Melanocyte of skin (primary cell): ENCODE measurements around the gene SEPTIN9.

GRCh38 chr17:76681560-76682121 lies 29.1 kb downstream of the MXRA7 start:
- CAGE, long polyA plus RNA, 2 experiments: no peak in any of the 2 experiments

DNA sequence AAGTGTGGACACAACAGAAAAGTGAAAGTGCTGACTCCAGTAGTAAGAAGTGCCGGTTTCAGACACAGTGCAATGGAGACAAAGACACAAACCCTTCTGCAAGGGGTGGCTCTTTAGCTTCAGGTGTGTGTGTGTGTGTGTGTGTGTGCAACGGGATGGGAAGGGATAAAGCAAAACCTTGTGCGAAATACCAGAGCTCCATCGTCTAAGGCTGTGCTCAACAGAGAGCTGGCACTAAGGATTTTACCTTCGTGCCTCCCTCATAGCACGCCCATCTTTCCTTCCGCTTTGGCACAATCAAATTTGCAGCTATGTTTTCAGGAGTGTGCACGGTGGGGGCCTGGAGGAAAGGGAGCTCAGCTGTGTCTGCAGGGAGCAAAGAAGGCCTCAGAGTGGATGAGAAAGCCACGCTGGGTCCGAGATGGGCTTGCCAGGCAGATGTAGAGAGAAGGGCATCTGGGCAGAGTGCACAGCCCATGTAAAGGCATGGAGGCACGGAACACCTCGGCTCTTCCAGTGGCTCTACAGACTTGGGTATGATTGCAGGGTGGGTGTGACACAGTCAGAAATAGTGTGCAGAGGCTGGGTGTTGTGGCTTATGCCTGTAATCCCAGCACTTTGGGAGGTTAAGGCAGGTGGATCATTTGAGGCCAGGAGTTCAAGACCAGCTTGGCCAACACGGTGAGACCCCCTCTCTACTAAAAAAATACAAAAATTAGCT lies 15.4 kb downstream of the MXRA7 start:
- CAGE, long polyA plus RNA, 2 experiments: no peak in any of the 2 experiments

DNA sequence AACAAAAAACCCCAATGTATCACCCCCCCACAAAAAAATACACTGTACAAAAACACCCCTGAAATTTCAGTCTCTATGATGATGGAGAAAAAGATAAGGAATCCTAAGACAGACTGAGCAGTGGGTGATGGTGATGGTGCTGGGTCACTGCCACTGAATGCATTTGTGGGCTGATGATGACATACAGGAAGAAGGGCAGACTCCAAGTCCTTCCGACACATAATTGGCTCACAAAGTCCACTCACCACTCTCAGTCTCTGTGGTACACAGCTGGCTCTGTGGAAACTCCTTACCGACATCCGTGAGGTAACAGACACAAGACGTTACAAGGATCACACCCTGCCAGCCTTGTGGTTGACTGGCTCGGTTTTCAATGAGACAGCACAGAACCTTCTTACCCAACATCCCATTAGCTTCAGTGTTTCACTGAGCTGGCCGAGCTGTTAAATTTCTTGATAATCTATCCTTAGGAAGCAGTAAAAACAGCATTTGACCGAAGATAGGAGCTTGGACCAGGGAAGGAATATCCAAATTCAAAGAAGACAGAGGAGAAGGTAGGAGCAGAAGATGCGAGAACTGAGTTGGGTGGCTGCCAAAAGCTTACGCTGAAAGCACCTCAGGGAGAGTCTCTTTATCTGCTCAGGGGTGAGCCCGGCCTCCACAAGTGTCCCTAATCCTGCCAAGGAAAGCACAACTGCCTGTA lies 5.4 kb upstream of the MXRA7 start:
- CAGE, long polyA plus RNA, 2 experiments: no peak in any of the 2 experiments

GRCh38 chr17:76844606-76845480 lies 23.4 kb upstream of the MGAT5B start:
- CAGE, long polyA plus RNA, 2 experiments: no peak in any of the 2 experiments

- CAGE, long polyA plus RNA, 2 experiments: no peak in any of the 2 experiments
These were observed 129.1 kb downstream of the MGAT5B start for GRCh38 chr17:76997213-76997708.

GRCh38 chr17:77085939-77086454 lies 54.8 kb upstream of the SEC14L1 start:
- CAGE, long polyA plus RNA, 2 experiments: no peak in any of the 2 experiments

- CAGE, long polyA plus RNA, 2 experiments: no peak in any of the 2 experiments
These were observed 20.0 kb upstream of the SEC14L1 start for GRCh38 chr17:77120505-77121445.

GRCh38 chr17:77130802-77131353 lies 9.9 kb upstream of the SEC14L1 start:
- CAGE, long polyA plus RNA, 2 experiments: no peak in any of the 2 experiments

DNA sequence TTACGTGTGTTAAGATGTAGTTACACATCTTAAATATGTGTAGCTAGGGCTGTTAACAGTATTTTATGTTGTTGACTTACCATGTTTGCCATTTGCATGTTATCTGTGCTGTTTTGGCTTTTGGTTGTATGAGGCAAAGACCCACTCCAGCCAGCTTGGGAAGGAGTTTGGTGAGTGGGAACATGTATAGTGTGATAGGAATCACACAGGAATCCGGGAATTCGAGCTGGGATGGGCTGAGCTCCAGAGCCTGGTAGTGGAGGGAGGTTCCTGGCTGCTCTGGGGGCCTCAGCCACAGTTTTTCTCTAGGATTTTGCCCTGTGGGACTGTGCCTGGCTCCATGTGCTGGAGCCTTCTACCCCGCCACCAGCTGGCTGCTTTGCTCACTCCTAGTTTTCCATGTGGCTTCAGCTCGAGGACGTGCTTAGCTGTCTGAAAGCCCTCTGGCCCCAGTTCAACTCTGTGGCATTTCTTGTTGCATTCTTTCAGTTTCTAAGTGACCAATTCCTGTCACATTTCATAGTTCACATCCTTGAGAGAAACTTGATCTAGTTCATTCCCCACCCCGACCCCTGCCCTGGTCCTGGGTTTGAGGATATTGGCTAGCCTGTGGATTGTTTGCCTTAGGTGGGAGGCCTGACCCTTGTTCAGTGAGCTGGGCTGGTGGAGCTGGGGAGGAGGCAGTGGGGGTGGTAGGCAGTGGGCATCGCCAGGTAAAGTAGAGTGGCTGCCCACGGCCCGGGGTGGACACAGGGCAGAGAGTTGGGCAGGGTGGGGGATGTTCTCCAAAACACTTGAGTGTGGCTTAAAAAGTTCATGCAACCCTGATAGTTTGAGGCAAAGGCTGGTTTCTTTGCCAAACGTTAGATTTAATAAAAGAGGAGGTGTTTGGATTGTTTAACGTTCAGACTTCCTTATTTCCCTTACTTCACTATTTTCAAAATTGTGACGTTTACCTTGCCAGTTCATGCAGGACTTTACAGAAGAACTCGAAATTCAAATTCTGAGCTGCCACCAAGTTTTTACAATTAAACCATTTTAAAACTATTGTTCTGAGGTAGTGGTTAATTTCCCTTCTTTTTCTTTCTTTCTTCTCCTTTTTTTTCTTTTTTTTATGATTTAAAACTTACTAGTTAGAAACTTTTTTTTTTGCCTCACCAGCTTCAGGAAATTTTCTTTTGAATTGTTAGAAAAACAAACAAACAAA lies 5.1 kb downstream of the SEC14L1 start:
- CAGE, long polyA plus RNA, 2 experiments: no peak in any of the 2 experiments

GRCh38 chr17:77164500-77165037 lies 23.8 kb downstream of the SEC14L1 start:
- CAGE, long polyA plus RNA, 2 experiments: no peak in any of the 2 experiments

DNA sequence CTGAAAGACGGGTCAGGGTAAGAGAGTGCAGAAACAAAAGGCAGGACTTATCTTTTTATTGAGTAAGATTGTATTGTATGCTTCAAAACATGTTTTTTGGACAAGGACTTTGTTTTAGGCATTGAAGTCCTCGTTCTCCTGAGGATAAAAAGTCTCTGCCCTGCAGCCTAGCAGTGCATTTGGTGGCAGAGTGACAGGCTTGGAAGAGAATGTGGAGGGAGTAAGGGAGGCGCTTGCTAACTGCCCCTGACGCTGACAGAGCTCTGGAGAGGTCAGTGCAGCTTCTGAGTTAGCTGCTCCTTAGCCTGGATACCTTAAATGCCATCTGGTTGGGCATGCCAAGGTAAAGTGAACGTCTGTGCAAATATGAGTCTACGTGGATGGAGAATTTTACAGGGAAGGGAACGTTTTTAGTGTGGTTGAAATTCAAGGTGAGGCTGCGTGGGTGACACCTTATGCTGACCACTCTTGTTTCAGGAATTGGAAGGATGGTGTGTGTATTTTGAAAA lies 44.3 kb downstream of the SEC14L1 start:
- CAGE, long polyA plus RNA, 2 experiments: no peak in any of the 2 experiments

DNA sequence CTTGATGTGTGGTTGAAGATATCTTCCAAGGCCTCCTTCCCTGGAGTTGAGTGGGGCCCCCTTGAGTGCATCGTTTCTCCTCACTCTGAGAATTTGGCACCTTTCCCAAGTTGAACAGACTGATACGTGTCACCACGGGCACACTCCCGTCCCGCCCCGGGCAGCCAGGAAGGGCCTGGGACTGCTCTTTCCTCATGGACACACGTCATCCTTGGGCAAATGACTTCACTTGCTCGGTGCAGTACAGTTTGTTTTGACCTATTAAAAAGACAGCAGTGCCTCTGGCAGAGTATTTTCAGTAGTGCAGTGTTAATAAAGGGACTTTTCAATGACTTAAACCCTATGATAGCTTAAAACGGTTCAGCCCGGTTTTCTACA lies 59.9 kb downstream of the SEC14L1 start:
- CAGE, long polyA plus RNA, 2 experiments: no peak in any of the 2 experiments

DNA sequence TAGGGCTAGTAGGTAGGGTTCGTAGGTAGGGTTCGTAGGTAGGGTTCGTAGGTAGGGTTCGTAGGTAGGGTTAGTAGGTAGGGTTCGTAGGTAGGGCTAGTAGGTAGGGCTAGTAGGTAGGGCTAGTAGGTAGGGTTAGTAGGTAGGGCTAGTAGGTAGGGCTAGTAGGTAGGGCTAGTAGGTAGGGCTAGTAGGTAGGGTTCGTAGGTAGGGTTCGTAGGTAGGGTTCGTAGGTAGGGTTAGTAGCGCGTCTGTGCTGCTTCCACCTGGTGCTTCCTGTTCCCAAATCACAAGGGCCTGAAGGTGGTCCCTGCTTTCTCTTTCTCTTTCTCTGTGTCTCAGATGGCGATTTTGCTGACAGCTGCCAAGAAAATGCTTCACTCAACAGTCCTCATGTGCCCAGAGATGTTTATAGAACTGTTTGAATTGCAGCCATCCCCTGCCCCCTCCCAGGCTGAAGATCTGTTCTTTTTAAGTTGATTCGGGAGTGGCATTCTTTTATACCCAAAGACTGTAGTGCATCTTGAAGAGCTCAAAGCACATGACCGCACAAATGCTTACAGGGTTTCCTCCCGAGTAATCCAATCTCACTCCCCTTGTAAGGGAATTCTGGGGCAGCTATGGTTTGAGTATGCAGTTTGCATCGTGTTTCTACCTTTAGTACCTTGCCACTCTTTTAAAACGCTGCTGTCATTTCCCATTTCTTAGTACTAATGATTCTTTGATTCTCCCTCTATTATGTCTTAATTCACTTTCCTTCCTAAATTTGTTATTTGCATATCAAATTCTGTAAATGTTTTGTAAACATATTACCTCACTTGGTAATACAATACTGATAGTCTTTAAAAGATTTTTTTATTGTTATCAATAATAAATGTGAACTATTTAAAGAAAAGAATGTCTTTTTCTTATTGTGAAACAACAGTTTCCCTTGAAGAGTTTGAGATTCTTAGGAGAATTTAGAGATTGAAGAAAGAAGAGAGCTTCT lies 64.8 kb upstream of the SEPTIN9 start:
- CAGE, long polyA plus RNA, 2 experiments: no peak in any of the 2 experiments

DNA sequence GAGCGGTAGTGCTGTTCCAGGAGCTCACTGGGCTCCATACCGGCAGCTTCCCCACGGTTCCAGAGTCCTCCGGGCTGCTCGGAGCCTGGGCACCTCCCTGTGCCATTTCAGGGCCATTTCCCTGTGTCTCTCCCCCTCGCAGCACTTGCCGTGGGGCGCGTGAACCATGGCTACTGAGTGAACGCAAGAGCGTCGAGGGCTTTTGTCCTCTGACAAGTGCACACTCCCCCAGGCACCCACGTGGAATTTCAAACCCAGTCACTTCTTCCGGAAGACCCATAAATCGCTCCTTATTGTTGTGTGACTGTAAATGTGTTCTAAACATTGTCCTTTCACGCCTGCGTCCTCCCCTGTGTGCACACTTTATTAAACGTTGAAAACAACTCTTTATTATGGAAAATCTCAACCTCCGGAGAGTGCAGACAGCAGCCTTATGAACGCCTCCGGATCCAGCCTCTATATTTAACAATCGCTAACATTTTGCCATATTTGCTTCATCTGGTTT lies 38.8 kb upstream of the SEPTIN9 start:
- CAGE, long polyA plus RNA, 2 experiments: no peak in any of the 2 experiments

GRCh38 chr17:77281383-77282429 lies at the start of gene SEPTIN9:
TSS of gene SEPTIN9 (plus strand) at chr17:77281499.
- CAGE, long polyA plus RNA, 2 experiments: no peak in any of the 2 experiments

- CAGE, long polyA plus RNA, 2 experiments: no peak in any of the 2 experiments
These were observed 4.6 kb downstream of the SEPTIN9 start for GRCh38 chr17:77285561-77286567.

- CAGE, long polyA plus RNA, 2 experiments: no peak in any of the 2 experiments
These were observed 6.9 kb downstream of the SEPTIN9 start for GRCh38 chr17:77288122-77288703.

DNA sequence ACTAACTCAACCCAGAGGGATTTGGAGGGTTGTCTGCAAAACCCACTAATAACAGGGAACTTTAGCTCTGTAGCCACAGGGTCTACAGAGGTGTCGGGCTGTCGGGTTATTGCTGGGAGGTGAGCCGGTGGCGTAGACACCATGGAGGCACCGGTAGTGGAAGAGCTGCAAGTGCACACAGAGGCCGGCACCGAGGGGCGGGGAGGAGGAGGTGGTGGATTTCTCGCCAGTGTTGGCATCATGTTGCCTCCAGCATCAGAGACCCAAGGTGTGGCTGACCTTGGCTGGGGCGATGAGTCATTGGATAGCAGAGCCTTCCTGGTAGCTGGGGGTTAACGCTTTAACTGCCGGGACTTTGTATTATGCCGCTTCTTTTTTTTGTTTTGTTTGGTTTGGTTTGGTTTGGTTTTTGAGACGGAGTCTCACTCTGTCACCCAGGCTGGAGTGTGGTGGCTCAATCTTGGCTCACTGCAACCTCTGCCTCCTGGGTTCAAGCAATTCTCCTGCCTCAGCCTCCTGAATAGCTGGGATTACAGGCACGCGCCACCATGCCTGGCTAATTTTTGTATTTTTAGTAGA lies 7.5 kb downstream of the SEPTIN9 start:
- CAGE, long polyA plus RNA, 2 experiments: no peak in any of the 2 experiments

DNA sequence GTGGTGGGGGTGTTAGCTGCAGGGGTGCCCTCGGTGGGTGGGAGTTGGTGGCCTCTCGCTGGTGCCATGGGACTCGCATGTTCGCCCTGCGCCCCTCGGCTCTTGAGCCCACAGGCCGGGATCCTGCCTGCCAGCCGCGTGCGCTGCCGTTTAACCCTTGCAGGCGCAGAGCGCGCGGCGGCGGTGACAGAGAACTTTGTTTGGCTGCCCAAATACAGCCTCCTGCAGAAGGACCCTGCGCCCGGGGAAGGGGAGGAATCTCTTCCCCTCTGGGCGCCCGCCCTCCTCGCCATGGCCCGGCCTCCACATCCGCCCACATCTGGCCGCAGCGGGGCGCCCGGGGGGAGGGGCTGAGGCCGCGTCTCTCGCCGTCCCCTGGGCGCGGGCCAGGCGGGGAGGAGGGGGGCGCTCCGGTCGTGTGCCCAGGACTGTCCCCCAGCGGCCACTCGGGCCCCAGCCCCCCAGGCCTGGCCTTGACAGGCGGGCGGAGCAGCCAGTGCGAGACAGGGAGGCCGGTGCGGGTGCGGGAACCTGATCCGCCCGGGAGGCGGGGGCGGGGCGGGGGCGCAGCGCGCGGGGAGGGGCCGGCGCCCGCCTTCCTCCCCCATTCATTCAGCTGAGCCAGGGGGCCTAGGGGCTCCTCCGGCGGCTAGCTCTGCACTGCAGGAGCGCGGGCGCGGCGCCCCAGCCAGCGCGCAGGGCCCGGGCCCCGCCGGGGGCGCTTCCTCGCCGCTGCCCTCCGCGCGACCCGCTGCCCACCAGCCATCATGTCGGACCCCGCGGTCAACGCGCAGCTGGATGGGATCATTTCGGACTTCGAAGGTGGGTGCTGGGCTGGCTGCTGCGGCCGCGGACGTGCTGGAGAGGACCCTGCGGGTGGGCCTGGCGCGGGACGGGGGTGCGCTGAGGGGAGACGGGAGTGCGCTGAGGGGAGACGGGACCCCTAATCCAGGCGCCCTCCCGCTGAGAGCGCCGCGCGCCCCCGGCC lies 91.7 kb downstream of the SEPTIN9 start:
- CAGE, long polyA plus RNA, 2 experiments: no peak in any of the 2 experiments

DNA sequence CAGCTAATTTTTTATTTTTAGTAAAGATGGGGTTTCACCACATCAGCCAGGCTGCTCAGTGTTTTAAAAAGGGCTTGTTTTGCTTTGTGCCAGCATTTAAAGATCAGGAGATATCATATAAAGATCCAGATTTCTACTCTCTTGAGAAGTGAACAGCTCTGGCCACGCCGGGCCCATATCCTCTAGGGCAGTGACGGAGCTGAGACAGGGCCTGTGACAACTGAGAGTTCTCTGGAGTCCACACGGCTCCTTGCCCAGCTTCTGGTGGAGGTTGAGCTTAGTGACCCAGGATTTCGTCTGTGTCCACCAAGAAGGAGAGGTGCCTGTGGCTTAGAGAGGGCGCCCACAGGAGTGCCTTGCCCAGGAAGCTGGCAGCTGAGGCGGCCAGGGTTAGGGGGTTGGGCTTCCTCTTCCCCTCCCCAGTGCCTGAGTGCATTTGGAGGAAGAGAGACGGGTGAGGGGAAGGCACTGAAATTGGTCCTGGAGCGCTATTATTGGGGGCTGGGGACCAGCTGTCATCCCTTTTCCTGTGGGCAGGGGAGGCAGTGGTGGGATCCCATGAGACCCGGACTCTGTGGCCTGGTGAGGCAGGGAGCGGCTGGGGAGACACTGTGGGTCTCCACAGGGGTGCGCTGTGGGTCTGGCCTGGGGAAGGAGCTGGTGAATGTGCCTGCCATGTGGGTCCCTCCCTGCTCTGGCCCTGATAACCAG lies 119.0 kb downstream of the SEPTIN9 start:
- CAGE, long polyA plus RNA, 2 experiments: no peak in any of the 2 experiments